Kidney epithelial cell (primary cell): ENCODE measurements around a stretch of chr1.

GRCh38 chr1:54798746-54799793 is 2.1 kb downstream of the TTC22 start:
- RAMPAGE, long total RNA, result no peak
- RRBS, result no CpG with 5 or more reads among the region's 7 CpGs

- RAMPAGE, long total RNA, result no peak
- RRBS, result no CpG with 5 or more reads among the region's 4 CpGs
Measured at GRCh38 chr1:54803907-54804561, 1.8 kb upstream of the LEXM start.

DNA sequence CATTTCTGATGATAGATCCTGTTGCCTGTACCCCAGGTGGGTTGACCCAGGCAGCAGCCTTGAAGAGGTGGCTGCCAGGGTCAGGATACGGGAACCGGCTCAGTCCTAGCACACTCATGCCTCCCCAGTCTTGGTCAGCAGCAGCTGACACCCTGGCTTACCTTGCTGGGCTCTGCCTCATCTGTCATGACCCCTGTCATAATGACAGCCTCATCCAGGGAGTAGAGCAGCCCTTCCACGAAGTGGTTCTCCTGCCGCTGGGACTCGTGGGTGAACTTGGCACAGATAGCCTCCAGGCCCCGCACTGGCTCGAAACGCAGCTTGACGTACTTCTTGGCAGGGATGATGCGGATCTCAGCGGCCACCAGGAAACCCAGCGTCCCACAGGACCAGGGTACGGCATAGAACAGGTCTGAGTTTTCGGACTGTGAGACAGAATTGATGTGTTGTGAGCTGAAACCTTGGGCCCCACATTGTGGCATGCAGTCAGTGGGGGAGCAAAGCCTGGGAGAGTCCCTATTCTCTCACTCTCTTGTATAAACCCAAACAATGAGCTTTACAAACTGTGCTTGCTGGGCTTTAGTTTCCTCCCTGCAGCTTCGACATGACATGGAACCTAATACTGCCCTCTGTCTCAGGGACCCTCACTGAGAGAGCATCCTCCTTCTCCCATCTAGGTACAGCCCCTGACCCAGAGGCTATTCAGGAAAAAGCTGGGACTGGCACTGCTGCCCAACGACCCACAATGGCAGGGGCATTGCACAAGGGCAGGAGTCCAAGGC is 15.6 kb downstream of the DHCR24 start:
- RAMPAGE, long total RNA, result no peak
- RRBS, result no CpG with 5 or more reads among the region's 16 CpGs

- RAMPAGE, long total RNA, result no peak
- RRBS, result no CpG with 5 or more reads among the region's 2 CpGs
Measured at GRCh38 chr1:54945557-54945869, 34.9 kb upstream of the TMEM61 start.

- RAMPAGE, long total RNA, result no peak
- RRBS, result no CpG with 5 or more reads among the region's 13 CpGs
Measured at GRCh38 chr1:55064093-55064593, 24.8 kb downstream of the PCSK9 start.

DNA sequence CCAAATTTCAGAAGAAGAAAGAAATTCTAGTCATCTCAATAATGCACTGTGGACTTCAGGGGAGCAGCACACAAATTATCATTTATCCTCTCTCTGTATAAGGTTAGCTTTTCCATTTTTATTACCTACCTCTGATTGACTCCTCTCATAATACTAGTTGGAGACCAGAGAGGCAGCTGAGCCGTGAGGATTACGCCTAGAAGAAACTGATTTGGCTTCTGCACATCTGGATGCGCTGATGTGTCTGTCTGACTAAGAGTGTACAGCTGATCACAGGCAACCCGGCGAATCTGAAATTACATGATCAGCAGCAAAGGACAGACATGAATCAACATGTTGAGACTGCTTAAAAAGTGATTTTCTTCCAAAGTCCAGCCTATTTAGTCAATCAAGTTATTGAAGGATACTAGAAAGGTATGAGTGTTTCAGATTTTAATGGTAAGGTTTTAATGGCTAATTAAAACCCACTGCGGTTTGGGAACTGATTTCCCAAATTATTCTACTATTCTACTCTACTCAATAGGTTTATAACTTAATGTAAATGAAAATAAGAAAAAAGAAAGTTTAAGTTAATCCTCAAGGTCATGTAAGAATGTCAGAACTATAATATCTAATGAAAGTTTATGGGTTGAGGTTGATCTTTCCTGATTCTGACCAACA is 81.2 kb downstream of the PCSK9 start:
- RAMPAGE, long total RNA, result no peak
- RRBS, result no CpG with 5 or more reads among the region's 6 CpGs

DNA sequence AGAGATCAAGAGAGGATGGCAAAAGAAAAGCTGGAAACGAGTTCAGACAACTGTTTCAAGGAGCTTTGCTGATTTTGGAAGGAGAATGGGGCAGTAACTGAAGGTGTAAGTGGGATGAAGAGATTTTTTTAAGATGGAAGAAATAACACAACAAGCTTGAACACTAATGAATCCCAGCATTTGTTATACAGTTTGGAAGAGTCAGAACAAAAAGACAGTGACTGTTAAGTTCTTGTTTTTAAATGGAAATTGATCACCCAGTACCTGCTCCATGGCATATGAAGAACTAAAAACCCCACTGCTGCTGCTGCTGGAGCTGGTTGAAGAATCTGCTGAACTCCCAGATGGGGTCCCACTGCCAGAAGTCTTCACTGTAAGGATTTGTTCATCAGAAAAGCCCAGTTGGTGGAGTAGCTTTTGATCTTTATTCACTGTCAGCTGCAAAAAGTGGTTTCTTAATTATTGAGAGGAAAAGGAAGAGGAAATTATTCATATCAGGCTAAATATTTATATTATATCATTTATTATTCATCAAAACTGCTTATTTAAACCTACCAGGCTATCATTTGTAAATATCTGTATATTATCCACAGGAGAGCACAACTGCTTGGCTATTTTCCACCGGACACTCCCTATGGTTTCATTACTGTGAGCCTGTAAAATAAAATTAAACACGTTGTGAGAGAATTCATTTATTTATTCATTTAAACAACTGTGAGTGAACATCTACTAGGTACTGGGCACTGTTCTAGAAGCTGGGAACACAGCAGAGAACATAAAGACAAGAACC is 77.7 kb downstream of the USP24 start:
- RAMPAGE, long total RNA, result no peak
- RRBS, result no CpG with 5 or more reads among the region's 3 CpGs

- RAMPAGE, long total RNA, result no peak
- RRBS, result no CpG with 5 or more reads among the region's 4 CpGs
Measured at GRCh38 chr1:55152743-55153632, 62.2 kb downstream of the USP24 start.

DNA sequence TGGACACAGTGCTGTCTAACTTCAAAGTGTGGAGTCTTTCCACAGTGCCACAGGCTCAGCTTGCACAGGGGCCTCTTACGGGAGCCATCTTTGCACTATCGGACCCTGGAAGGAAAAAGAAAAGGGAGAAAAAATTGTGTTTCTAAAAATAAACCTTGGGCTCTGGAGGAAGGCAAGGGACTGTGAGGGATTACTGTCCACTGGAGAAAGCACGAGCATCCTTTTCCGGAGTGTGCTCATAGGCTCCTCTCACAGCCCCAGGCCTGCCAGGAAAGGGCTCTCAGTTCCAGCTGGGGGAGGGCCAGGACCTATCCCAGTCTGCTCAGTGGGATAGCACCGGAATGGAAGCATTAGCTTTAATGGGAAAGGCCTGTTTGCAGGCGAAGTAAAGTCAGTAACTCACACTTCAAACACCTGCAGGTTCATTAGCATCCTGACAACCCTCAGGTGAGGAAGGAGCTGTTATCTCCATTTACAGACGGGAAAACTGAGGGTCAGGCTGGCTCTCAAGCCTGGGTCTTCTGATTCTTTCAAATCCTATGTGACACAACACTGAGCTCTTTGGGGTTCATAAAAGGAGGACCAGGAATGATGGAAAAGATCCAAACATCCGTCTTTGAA is 113.9 kb upstream of the USP24 start:
- RAMPAGE, long total RNA, result no peak
- RRBS, result no CpG with 5 or more reads among the region's 8 CpGs

DNA sequence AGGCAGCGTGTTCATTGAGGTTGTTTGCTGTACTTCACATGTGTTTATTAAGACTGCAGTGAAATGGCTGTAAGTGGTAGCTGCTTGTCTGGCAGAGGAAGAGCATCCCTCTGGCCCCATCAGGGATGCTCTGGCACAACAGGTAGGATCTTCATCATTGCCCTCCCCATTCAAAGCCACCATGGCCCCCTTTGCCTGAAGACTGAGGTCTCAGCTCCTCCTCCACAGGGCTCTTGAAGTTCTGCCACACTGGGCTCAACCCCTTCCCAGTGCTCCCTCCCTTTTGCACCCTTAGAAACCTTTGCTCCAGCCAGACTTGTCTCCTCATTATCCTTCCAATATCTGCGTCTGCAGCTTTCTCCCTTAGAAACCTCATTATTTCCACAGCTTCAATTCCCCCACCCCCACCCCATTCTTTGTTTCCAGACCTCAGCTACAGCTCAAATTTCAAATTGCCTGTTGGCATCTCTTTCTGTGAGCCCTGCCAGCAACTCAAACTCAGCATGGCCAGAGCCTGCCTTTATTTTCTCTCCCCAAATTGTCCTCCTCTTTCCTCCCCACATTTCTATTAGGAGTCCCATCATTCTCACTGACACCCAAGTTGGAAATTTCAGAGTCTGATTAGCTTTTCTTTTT is 369.6 kb upstream of the USP24 start:
- RAMPAGE, long total RNA, result no peak
- RRBS, result no CpG with 5 or more reads among the region's 2 CpGs

DNA sequence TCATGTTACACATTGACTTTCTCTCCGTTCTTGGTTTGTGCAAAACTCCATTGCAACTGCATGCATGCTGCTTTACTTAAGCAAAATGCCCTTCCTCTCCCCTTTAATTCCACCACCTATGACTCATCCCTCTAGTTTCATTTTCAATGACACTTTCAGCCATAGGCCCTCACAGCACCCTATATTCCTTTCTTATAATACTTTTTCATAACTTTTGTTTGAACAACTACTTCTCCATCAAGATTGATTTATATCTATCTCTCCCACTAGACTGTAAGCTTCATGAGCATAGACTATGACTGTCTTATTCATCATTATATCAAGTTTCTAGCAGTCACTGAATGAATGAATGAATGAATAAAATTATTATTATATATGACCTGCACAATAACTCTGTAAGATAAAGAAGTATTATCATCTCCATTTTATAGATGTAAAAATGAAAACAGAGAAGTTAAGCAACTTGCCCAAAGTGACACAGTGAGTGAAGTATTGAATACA is 248.8 kb downstream of the PLPP3 start:
- RAMPAGE, long total RNA, result no peak
- RRBS, result no CpG with 5 or more reads among the region's 1 CpG

DNA sequence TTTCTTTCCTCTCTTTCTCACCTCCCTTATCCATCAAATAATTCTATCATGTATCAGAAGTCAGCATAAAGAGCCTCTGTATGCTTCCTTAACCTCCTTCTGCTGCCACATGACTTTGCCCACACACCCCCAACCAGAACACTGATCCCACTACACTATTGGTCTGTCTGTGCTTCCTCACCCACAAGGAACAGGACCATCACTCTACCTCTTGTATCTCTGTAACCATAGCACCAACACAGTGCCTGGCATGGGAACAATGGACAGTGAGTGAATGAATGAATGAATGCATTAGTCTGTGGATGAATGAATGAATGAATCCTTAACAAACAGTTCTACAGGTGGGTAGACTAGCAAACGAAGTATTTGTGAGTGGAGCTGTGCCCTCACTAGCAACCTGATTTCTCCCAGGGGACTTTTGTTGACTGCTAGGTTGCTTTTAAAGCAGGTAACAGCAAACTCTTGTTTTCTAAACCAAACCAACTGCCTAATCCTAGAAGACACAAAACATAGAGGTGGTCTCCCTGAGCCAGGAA is 199.6 kb downstream of the PLPP3 start:
- RAMPAGE, long total RNA, result no peak
- RRBS, result no CpG with 5 or more reads among the region's 1 CpG

DNA sequence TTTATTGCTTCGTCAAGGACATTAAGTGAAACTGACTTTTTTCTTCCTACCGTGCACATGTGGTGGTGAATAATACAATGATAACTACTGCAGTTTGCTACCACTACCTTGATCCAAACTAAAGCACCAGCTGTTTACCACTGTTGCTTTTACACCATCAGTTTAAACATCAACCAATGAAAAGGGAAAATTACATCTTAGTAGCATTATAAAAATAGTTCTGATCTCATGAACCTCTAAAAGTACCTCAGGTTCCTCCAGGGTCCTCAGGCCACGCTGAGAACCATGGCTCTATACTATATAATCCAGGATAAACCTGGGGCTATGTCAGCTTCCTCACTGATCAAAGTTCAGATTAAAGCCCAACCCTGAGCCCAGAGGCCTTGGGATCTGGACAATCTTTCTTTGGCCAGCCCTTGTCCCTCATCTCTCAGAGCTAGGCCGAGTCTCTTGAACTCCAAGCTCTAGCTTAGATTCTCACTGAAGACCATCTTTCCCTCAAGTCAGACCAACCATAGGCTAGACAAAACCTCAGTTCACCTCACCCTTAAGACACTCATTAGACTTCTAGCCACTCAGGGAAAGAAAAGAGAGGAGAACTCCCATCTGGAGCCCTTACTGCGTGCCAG is 168.4 kb downstream of the PLPP3 start:
- RAMPAGE, long total RNA, result no peak
- RRBS, result no CpG with 5 or more reads among the region's 5 CpGs

DNA sequence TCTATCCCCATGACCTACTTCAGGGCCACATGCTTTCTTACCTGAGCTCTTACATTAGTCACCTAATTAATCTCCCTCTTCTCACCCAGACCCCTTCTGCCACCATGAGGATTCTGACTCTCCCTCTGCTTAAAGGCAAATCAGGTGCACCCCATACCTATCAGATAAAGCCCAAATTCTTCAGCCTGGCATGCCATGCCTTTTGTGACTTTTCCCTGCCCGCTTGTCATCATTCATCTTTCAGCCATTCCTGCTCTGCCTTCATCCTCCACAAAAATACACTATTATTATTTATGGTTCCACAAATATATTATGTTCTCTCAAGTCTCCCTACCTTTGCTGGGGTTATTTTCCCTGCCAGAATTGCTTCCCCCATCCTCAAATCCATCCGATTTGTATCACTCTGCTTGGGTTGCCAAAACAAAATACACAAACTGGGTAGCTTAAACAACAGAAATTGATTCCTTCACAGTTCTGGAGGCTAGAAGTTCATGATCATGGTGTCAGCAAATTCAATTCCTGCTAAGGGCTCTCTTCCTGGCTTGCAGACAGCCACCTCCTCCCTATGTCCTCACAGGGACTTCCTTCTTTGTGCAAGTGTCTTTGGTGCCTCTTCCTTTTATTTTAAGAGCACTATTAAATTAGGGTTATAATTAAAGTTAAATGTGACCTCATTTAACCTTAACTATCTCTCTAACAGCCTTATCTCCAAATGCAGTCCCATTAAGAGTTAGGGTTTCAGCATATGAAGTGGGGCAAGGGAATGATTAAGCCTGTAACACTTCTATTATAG is 113.0 kb downstream of the PLPP3 start:
- RAMPAGE, long total RNA, result no peak
- RRBS, result no CpG with 5 or more reads among the region's 2 CpGs

DNA sequence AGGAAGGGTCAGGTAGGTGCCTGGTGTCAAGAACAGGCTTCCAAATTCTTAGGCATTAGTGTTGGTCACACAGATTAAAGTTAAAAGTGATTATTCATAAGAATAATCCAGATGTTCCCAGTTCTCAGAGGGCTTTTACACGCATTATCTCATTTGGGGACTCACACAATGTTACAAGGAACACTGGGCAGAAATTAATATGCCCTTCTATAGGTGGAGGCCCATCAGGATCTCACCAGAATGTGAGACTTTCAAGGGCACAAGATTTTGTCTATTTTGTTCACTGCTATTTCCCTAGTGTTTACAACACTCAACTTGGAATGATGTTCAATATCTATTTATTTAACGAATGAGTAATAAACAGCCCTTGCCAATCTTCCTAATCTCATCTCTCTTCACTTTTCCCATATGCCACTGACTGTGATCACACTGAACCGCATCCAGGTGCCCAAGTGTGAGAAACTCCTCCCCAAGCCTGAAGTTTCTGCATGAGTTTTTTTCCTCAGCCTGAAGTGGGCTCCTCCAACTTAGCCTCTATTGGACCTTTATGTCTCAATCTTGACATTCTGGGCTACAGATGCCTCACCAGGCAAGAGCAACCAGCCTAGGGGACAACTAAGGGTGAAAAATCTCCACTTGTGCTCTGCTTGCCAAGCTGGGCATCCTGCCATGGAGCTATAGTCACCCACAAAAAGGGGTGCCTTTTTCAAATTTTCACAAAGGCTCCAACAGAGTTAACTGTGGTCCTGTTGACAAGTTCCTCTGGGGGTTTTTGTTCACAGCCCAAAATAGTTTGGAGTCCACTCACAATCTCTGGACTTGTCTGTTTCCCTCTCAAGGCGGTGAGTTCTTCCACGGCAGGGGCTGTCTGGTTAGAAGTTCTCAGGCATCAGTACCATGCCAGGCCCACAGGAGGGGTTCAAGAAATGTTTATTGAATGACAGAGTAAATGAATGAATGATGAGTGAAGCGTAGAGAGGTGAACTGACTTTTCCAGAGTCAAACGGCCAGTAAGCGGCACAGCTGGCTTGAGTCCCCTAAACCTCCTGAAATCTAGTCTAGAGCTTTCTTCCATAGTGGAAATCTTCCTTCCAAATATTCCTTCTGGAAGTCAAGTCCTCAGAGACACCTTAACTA is 105.6 kb downstream of the PLPP3 start:
- RAMPAGE, long total RNA, result no peak
- RRBS, result no CpG with 5 or more reads among the region's 8 CpGs

DNA sequence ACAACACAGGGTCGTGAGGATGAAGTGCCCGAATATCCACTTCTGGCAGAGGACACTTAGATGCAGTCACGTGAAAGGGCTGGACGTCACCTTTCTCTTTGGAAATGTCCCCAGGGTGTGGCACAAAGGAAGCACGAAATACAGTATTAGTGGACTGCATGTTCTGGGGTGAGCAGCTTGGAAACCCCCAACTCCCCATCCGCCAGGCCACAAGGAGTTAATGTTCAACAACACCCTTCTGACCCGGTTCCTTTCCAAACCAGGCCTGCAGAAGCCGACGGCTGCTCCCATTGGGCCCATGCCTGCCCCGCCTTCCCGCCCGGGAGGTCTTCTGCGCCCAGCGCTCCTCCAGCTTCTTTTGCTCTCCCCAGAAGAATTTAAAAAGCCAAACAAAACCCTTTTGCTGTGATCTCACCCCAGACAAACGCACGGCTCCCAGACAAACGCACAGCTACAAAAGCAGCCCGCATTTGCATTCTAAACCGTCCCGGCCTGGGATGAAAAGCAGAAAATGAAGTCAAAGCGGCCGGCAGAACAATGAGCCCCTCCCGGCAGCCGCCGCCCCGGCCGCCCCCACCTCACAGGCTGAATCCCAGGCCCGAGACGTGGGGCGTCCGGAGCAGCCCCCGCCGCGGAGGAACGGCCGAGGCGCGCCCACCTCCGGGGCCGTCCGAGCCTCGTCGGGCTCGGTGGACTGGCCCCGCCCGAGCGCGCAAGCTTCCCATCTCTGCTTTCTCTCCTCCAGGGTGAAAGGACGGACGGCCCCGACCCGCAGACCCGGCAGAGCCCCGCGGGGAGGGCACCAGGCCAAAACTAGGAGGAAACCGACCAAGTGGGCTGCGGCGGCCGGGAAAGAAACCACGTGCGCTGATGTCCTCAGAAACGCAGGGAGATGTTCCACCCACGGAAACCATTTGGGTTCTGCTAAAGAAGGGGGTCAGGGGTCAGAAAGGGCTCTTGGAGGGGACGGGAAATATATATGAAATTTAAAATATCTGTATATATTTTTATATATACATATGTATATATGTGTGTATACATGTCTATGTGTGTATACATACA is 101.9 kb downstream of the PLPP3 start:
- RAMPAGE, long total RNA, result no peak
- RRBS, result 2% methylated on average over 27 of the region's 64 CpGs

- RAMPAGE, long total RNA, result no peak
- RRBS, result no CpG with 5 or more reads among the region's 8 CpGs
Measured at GRCh38 chr1:56535344-56536519, 43.6 kb downstream of the PLPP3 start.

GRCh38 chr1:56569527-56570117 is 9.7 kb downstream of the PLPP3 start:
- RAMPAGE, long total RNA, result no peak
- RRBS, result no CpG with 5 or more reads among the region's 2 CpGs

DNA sequence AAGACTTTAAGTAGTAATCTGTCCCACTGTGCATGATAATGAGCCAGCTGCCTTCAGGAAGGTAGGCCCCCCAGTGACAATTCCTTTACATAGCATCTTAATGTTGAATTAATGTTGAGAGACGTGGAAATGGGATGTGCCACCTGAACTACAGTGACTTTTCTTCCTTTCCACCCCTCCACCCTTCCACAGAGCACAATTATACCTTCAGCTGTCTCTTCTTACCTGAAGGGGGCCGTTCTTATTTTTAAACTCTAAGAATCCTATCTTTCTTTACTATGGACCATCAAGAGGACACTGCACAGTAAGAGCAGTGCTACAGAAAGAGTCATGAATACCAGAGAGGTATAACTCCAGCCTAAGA is 2.1 kb downstream of the PLPP3 start:
- RAMPAGE, long total RNA, result no peak
- RRBS, result no CpG with 5 or more reads among the region's 2 CpGs

DNA sequence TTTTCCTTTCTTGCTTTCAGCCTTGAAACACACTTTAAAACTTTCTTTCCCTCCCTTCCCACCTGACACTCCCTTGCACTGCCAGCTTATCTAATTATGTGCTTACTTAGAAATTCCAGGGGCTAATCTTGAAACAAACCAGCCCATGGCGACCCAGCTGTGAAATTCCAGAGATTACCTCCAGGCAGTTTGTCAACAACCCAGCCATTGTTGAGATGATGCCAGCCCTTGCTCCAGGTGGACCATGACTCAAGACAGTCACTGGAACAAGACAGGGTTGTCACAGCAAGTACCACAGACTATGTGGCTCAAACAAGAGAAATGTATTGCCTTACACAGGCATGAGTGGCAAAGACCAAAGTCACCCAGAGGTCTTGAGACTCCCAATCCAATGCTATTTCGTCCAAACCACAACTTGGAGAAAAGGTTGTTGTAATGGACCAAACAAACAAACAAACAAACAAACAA is 7.9 kb downstream of the FYB2 start:
- RAMPAGE, long total RNA, result no peak
- RRBS, result no CpG with 5 or more reads among the region's 2 CpGs